Measurements from ENCODE around the genes TNNT1, CCDC106, GALP and ZSCAN5A.

DNA sequence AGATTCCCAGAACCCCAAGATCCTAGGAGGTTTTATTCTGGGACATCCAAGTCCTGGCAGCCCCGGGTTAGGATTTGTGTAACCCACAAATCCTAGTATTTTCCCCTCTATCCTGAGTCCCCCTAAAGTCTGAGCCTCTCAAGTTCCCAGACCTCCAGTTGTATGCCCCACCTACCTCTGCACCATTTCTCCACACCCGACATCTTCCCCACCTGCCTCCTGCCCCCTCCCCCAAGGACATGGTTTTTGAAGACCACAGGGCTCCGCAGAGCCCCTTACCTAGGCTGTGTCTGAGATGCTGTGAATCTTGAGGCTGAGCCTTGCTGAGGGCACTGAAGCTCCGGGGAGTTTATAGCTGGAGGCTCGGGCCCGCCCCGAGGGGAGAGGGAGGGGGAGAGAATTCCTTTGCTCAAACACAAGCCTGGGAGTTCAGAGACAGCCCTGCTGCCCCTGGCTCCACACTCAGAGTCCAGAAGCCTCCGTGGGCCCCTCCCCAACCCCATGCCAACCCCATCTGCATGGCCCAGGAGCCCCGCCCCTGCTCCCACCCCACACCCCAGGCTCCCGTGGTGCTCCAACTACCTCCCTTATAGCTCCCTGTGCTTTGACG lies at the start of gene TNNT1:
Gene TNNT1 (minus strand): TSS at position 325 of the 610 bp plus-strand sequence.
- RRBS: no CpG with 5 or more reads among the region's 11 CpGs

DNA sequence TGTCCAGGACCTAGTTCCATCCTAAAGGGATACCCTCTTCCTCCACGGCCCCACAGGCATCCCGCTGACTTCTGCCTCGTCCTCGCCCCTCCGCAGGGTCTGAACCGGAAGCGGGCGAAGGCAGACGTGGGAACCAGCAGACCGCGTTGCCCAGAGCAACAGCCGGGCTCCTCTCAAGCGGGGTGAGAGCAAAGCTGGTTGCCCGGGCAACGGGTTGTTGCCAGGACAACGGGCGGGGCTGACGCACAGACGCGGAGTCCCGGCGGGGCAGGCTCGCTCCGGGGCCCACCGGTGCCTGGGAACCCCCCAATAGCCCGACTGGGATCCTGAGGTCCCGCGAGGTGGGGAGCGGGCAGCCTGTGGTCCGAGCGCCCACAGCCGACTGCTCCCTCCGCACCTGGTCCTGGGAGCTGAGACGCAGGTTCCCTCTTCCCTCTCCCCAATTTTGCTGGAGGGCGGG lies 811 bp downstream of the SYT5 start:
- RRBS: 2% methylated on average over 15 of the region's 35 CpGs

DNA sequence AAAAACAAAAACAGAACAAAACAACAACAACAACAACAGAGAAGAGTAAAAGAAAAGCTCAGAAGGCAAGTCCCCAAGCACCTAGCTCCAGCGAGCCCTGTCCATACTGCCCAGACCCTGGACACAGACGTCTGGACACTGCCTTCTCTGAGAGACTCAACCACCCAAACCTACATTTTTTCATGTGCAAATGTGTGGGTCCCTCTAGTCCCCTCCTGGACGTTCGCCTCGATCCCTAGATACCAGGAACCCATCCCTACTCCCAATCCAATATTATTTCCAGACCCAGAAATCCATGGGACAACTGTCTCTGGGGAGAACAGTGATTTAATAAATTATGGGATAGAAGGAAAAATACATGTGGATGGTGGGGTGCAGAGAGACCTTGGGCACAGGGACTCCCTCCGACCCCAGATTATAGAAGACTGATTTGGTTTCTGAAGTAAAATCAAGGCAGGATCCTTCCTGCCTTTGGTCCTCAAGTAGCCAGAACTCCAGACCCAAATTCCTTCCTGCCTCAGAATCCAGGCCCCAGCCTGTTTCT lies 921 bp upstream of the SYT5 start:
- RRBS: no CpG with 5 or more reads among the region's 6 CpGs

GRCh38 chr19:55258254-55258820 lies 480 bp downstream of the PPP6R1 start:
- RRBS: under 1% methylated on average over 37 of the region's 76 CpGs

DNA sequence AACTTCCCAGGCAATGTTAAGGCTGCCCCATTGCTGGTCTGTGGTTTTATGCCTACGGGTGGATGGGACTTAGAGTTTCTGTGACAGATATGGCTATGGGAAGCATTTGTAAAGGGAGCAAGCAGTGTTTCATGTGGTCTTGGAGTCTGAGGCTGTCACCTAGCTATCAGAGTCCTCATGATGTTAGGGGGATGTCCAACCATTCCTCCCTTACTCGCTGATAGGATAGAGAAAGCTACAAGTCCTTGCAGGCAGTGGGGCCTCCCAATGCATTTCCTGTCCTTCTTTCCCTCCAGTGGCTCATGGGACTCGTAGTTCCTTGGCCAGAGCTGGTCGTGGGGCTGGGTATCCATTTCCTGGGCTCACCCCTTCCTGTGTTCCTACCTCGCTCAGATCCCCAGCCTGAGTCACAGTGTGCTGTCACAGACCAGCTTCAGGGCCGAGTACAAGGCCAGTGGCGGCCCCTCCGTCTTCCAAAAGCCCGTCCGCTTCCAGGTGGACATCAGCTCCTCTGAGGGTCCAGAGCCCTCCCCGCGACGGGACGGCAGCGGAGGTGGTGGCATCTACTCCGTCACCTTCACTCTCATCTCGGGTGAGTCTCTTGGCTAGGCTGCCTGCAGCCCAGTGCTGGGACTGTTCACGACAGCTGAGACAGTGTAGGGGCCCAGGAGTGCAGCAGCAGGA lies 19.1 kb downstream of the TMEM150B start:
- RRBS: no CpG with 5 or more reads among the region's 18 CpGs

DNA sequence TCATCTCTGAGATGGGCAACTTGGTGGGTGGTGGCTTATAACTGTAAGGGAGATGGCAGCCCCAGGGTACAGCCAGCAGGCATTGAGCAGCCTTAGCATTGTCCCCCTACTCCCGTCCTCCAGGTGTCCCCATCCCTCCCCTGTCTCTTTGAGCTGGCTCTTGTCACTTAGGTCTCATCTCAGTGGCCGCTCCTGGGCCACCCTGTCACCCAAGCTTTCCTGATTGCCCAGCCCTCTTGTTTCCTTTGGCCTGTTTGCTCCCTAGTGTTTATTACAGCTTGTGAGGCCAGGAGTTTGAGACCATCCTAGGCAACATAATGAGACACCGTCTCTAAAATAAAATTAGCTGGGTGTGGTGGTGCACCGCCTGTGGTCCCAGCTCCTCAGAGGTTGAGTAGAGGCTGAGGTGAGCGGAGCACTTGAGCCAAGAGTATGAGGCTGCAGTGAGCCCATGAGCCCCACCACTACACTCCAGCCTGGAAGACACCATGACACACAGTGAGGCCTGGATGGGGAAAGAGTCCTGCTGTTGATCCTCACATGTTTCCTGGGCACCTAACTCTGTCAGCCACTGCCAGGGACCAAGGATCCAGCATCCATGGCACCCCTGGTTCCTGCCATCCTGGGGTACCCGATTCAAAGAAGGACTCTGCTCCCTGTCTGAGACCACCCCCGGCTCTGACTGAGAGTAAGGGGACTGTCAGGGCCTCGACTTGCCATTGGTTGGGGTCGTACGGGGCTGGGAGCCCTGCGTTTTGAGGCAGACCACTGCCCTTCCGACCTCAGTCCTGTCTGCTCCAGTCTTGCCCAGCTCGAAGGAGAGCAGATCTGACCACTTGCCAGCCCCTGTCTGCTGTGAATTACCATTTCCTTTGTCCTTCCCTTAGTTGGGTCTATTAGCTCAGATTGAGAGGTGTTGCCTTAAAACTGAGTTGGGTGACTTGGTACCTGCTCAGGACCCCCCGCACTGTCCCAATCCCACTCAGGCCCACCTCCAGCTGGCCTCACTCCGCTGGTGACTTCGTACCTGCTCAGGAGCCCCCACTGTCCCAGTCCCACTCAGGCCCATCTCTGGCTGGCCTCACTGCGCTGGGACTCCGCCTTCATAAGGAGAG lies 3.5 kb downstream of the RPL28 start:
- RRBS: no CpG with 5 or more reads among the region's 18 CpGs

- RRBS: no CpG with 5 or more reads among the region's 6 CpGs
These were observed 8.8 kb downstream of the SSC5D start for GRCh38 chr19:55496999-55497441.

DNA sequence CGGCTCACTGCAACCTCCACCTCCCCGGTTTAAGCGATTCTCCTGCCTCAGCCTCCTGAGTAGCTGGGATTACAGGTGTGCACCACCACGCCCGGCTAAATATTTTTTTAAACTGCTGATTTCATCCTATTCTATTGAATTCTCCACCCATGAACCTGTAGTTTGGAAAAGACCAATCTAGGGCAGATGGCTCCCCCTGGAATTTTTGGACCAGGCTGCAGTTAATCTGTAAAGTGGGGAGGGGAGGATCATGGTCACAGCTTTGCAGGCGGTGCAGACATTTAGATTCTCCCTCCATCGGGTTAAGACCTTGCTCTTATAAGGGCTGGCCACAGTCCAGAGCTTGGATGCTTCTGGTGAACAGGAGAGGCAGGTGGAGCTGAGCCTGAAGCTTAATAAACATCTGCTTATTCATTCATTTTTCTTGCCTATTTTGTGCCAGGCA lies 1.1 kb upstream of the CCDC106 start:
- RRBS: no CpG with 5 or more reads among the region's 7 CpGs

- RRBS: under 1% methylated on average over 9 of the region's 90 CpGs
These were observed at the start of gene CCDC106 for GRCh38 chr19:55647635-55648618. TSS of gene CCDC106 (plus strand) at chr19:55648212.

GRCh38 chr19:55705665-55706171 lies 30.7 kb downstream of the EPN1 start:
- RRBS: no CpG with 5 or more reads among the region's 2 CpGs

- RRBS: no CpG with 5 or more reads among the region's 19 CpGs
These were observed 9.6 kb downstream of the ZNF787 start for GRCh38 chr19:56111456-56111999.

GRCh38 chr19:56118519-56119399 lies 2.3 kb downstream of the ZNF787 start:
- RRBS: no CpG with 5 or more reads among the region's 7 CpGs

DNA sequence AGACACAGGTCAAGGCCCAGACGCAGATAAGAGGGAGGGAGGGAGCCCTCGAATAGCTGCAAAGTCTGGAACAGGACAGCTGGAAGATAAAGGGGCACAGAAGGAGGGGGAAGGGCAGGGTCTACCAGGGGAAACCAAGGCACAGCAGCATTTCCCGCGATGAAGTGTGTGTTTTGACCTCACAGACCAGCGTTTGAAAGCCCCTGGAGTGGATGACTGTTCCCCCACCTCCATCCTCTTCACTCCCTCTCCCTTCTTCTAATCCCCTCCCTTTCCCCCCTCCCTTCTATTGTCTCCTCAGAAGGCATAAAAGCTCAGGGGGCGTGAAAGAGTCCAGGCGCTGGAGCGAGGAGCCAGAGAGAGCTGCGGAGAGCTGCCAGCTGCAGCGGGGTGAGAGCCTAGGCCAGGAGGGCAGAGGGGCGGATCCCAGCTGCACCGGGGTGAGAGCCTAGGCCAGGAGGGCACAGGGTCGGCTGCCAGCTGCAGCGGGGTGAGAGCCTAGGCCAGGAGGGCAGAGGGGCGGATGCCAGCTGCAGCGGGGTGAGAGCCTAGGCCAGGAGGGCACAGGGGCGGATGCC lies at the start of gene GALP:
Gene GALP (plus strand): TSS at position 336 of the 578 bp plus-strand sequence.
- RRBS: no CpG with 5 or more reads among the region's 17 CpGs

GRCh38 chr19:56301096-56301407 lies 13.6 kb downstream of the ZSCAN5A start:
- RRBS: no CpG with 5 or more reads among the region's 2 CpGs

- RRBS: under 1% methylated on average over 24 of the region's 40 CpGs
These were observed at the start of gene ZSCAN5A for GRCh38 chr19:56314472-56315063. TSS of gene ZSCAN5A (minus strand) at chr19:56314839.

DNA sequence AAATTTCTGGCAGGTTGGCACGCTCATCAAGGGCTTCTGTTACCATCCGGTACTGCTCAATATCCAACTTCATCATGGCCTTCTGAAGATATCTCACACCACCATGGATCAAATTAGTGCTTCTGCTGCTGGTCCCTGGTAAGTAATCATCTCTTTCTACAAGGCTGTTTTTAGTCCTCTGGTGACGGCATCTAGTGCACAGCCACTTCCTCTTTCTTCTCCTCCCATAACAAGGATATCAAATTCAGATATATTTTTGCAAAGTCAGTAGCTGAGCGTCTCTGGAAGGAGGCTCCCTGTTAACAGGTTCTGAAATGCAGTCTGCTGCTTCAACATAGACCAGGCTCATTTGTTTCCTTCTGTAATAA lies 7.2 kb upstream of the ZSCAN5A start:
- RRBS: no CpG with 5 or more reads among the region's 4 CpGs

- RRBS: no CpG with 5 or more reads among the region's 15 CpGs
These were observed 24.4 kb downstream of the ZNF582 start for GRCh38 chr19:56368712-56369567.

- RRBS: under 1% methylated on average over 20 of the region's 46 CpGs
These were observed 607 bp upstream of the ZNF667 start for GRCh38 chr19:56477665-56478238.

DNA sequence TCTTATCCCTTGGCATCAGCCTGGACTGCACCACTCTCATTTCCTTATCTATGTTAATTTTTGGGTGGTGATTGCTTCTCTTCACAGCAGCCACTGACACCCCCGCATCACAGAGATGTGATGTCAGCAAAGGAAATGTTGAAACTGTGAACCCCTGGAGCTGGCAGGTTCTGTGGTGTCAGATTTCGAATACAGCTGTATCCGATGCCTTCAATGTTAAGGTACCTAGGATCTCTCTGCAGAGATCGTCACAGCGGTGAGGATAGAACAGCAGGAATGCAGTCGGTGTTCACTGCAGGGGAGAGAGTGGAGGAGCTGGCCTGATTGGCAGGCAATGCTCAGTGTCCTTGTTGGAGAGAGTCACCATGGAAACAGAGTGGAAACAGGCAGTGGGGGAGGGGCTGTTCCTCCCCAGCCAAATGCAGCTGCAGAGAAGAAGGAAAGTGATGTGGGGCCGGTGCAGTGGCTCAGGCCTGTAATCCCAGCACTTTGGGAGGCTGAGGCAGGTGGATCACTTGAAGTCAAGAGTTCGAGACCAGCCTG lies 79.5 kb upstream of the ZNF835 start:
- RRBS: no CpG with 5 or more reads among the region's 8 CpGs

GRCh38 chr19:56842281-56842609 lies 1.7 kb upstream of the PEG3 start:
- RRBS: no CpG with 5 or more reads among the region's 1 CpG